Pericardium fibroblast (primary cell): ENCODE measurements around a stretch of chr5.

- RAMPAGE, long total RNA: no peak
These were observed 125.9 kb upstream of the CXCL14 start for GRCh38 chr5:135704717-135705021.

DNA sequence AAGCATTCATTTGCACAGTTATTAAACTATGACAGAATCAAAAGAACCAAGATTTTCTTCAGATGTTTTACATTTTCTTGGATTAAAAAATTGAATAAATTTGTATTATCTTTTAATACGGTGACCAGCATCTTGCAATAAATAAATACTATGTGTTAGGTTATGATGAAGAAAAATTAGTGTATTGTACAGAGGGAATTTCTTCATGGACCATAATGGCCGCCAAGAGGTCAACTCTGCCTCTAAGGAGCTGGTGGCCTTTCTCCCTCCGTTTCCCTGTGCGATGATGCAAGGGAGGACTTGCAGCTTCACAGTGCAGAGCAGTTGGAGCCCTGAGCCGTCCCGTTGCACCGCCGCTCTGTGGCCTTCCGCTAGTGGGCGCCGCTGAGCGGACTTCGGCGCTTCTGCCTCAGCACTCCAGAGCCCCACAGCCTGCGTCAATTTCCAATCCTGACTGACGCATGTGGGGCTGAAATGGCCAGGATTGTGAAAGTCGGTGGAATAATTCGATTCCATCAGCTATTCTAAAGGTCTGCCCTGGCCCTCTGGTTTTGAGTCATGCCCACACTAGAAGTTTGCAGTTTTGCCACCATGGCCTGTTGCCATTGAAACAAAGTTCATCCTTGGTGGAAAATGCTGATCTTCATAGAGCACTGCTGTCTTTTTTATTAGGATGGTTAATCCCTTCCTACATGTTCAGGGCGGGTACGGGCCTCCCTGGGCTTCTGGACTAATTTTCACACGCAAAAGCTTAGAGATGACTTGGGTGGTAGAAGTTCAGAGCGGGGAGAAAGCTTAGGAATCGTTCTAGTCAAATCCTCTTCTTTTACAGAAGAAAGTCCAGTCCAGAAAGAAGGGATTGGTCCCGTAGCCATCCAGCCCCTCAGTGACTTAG is 22.7 kb upstream of the LECT2 start:
- RAMPAGE, long total RNA: no peak

DNA sequence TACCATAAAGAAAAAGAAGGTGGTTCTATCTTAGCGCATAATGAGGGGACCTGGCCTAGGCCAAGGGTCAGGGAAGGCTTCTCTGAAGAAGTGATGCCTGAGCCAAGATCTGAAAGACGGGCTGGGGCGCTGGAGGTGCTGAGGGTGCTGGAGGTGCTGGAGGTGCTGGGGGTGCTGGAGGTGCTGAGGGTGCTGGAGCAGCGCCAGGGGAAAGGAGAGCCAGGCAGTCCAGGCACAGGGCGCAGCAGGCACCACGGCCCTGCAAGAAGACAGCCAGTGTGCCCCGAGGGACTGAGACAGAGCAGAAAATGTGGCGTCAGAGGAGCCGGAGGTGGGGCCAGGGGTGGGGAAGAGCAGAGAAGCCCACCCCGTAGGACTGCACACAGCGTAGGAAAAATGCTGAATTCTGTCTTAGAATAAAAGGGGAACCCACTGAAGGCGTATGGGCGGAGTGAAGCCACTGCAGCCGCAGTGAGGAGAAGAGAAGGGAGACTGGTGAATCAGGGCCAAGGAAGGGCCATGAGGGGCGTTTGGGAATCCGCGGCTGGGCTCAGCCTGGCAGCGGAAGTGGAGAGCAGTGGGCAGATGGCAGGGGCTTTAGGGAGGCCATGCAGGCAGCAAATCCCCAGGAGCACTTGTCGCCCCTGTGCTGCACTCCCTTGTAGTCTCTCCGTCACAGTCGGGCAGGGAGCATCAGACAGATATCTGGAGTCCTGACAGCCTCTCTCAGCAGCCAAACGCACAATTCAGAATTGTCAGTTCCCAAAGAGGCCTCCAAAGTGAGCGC is 35.8 kb upstream of the LECT2 start:
- RAMPAGE, long total RNA: no peak

DNA sequence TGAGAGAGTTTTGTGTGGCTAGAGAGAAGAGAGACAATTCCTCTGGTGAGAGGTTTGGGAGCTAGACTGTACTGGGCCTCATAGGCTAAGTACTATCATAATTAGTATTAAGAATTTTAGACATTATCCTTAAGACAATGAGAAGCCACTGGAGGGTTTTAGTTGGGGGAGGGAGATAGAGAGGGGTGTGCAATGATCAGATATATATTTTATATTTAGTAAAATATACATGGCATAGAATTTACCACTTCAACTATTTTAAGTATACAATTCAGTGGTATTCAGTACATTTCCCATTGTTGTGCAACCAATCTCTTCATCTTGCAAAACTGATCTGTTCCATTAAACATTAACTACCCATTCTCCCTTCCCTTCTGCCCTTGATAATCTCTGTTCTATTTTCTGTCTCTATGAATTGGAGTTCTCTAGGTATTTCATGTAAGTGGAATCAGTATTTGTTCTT is 38.5 kb downstream of the TGFBI start:
- RAMPAGE, long total RNA: no peak

DNA sequence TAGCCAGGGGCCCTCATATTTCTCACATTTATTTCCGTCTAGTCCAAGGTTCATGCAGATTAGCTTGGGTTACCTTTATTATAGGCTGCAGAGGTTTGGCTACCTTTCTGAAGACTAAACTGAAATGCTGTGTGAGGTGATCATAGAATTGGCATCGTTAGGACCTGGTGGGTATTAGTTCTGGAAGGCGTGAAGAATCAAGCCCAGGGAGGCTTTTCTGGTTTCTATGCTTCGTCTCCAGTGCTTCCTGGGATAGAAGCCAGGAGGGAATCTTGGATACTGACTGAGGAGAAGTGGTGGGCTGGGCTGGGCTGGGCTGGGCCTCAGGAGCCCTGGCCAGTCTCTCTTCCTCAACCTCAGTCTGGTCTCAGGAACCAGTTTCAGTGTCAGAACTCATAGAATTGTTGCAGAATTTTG is 2.7 kb downstream of the SMIM32 start:
- RAMPAGE, long total RNA: no peak

DNA sequence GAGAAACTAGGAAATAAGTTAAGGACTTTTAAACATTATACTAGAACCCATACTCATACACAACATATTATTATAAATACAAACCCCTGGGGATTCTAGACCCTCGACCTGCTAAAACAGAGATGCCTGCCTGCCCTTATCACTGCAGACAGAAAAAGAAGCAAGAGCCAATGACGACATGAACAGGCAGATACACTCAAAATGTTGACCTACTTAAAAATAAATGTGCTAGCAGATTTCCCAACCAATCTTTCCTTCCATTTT is 426.9 kb downstream of the SPOCK1 start:
- RAMPAGE, long total RNA: no peak

GRCh38 chr5:137260986-137261561 is 238.1 kb downstream of the SPOCK1 start:
- RAMPAGE, long total RNA: no peak

GRCh38 chr5:137301402-137301793 is 197.7 kb downstream of the SPOCK1 start:
- RAMPAGE, long total RNA: no peak

- RAMPAGE, long total RNA: no peak
These were observed 30.7 kb upstream of the MYOT start for GRCh38 chr5:137836890-137837472.

DNA sequence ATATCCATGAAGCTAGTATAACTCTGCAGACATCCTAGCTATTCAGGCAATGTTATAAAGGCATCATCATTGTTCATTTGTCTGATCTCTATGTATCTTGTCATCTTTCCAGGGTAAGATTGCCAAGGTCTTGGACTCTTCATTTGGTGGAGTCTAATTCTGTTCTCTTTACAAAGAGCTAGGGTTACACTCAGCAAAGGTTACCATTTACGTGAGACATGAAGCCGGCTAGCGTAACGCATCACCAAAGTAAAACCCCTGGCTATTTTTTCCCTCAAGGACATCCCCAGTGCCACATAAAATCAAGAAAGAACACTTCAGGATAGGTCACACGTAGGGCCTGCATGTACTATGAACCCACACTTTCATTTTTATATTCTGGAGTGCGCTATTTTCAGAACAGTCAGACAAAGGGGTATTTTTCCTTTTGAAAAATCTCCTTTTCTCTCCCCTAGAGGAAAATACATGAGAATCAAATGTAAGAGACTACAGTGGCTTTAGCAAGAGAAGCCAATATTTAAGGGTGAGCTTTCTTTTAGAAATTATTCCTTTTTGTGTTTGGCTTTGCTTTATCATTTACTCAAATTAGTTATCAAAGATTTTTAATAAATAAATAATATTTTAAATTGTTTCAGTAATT is 19.9 kb upstream of the MYOT start:
- RAMPAGE, long total RNA: no peak

DNA sequence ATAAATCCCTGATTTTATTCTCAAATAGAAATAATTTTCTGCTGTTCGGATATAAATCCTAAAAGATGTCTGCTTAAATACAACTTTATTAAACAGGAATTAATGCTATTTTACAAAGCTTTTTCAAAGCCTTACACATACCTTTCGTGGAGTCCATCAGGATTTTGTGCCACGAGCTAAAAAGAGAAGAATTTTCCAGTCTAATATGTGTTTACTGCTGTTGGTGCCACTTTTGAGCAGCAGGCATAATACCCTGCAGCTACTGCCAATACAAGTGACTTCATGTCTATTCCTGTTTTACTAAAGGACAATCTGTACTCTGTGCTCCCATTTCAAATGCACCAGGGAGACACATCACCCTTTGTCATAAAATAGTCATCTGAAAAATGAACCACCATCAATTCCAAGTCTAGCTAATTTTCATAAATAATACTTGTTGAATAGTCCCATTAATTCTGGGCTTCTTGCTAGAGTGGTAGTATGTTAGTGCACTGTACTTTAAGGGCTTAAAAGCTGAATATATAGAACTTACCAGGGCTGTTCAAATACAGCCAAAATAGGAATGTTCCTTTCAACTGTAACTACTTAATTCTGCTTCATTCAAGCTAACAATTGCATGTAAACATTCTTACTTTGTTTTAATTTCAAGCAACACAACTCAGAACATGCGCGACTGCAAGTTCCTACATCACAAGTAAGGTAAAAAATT is 8.9 kb upstream of the PKD2L2 start:
- RAMPAGE, long total RNA: no peak

DNA sequence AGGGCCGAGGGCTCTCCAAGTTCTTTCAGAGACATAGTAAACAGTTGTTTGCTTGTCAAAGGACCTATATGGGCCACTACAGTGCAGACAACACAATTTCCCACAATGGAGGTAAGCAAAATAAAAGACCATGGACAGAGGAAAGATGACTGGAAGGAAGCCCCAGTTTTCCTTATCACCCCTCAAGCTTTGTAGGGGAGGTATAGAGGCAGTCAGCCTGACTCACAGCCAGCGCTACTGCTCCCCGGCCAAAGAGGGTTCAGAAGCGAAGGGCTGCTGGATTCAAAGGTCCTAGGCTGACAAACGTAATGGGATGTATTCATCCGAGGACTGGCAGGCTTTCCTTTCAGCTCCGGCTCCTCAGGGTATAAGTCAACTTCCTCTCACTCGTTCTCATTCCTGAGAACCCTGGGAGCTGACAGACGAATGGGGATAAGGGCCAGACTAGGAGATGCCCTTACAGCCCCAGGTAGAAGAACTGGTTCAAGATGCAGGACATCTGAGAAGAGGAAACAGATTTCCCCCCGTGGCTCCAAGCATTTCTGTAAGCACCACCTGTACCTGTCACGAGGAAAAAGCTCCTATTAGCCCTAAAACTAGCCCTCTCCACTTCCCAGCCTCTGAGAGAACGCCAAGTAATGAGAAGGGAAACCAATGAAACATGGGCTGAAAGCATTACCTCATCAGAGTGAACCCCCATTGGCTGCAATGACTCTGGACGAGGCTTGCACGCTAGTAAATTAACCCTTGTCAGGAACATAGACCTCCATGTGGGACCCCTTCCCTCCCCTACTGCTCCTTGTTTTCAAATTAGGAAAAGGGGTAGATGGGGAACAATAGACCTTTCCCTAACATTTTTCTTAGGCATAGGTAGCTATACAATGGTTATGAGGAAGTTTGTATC is 22.1 kb upstream of the FAM13B start:
- RAMPAGE, long total RNA: no peak

DNA sequence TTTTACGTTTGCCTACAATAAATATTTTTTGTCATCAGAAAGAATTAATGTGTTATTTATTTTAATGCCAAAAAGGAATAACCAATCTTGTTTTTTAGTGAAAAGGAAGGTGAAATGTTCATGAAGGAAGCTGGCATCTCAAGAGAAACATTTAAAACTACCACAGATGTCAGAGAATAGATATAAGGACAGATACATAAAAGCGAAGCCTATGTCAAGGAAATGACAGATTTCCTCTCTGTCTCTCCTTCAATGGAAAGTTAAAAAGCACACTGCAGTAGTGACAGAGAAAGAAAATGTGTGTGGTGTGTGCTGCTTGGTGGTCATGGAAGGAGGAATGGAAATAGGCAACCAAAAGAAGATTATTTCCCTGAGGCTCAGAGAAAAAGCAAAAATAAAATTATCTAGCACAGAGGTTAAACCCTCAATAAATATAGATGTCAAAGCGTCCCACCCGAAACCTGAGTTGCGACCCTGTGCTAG is 9.2 kb downstream of the WNT8A start:
- RAMPAGE, long total RNA: no peak

DNA sequence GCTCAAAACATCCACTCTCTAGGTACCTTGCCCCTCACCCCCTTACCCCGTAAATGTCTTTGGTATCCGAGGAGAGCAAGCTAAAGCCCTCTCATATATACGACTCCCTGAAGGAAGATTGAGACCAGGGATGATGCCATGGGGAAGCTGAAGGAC is 306 bp upstream of the KDM3B start:
- RAMPAGE, long total RNA: no peak

GRCh38 chr5:138354991-138355522 is 2.6 kb downstream of the KDM3B start:
- RAMPAGE, long total RNA: no peak

DNA sequence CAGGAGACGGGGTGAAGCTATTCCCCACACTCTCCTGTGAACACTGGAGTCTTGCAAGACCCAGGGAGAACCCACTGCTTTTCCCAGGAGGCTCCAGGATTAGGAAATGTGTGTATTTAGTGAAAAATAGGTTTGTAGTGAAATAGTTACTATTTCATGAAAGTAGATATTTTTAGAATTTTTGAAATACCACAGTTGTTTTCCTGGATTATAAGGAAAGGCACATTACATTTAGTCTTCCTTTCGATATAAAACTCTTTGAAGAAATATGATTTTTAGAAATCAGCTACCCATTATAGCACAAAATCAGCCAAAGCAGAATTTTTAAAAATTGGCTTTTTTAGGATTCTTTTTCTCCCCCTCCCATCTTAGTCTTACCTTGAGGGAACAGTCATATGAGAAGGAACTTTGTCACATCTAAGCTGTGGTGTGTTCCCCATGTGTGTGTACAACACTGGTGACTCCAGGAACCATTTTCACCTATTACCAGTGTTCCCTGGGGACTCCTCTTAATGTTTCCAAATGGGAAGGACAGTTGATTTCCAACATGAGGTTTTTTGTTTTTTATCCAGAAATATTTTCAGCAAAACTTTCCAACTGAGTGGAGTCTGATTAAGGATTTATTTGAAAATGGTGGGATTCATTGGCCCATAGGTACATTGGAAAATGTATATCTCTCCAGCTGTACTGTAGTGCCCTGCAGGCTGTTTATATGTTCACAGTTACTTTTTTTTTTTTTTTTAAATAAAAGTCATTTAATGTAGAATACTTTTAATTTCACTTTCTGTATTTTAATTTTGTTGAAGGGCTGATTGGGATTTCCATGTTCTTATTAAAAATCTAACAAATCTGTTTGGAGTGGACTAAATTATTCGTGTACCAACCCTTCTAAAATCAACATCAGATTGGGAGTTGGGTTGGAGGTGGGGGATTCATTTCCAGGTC is 2.4 kb upstream of the REEP2 start:
- RAMPAGE, long total RNA: no peak

GRCh38 chr5:138492766-138492941 is 27.4 kb downstream of the EGR1 start:
- RAMPAGE, long total RNA: no peak

DNA sequence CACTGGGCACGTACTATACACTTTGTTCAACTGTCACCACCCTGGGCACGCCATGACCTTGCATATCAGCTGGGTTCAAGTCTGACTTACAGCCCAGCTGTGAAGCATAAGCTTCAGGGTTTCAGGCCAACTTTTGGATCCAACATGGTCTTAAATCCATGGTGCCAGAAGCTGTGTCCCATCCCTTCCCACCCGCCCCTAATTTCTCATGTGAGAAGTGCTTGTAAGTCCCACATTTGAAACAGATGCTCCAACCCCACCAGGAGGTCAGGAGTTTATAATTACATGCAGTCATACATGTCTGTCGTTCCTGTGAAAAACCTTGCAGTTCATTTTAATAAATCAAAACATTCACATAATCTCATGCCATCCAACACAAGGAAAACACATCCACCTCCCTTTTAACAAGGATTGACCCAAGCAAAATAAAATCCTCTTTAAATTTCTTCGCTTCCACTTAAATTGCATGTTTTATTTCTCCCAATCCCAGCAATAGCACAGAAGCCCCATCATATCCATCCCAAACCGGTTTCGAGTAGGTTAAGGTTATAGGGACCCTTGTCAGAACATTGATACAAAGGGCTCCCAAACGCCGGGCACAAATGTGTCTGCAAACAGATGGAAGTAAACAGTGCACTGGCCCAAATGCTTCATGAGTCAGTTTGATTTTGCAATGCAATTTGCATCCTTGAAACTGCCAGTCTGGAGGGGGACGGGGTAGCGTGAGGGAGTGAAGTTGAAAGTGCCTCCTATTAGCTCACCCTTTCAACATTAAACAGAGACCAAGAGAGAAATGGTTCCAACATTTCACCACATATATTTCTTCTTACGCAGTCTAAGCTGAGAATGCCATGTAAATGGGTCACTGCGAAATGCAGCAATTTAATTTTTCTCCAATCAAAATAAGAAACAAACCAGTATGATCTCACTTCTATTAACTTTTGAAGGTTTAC is 35.8 kb downstream of the ETF1 start:
- RAMPAGE, long total RNA: no peak

DNA sequence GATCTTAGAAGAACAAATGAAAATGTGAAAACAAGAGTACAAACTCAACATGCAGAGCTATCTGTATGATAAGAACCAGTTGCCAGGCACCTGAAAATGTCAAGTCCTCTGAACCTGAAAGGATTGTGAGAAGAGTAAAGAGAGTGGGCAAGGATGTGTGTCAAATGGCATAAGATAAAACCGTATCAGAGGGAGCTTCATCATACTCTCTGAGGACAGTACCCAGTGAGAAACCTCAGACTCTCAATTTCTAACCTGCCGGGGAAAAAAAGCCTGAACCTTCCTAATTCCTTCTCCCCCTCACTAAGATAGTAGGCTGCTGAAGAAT is 6.8 kb downstream of the ETF1 start:
- RAMPAGE, long total RNA: no peak

DNA sequence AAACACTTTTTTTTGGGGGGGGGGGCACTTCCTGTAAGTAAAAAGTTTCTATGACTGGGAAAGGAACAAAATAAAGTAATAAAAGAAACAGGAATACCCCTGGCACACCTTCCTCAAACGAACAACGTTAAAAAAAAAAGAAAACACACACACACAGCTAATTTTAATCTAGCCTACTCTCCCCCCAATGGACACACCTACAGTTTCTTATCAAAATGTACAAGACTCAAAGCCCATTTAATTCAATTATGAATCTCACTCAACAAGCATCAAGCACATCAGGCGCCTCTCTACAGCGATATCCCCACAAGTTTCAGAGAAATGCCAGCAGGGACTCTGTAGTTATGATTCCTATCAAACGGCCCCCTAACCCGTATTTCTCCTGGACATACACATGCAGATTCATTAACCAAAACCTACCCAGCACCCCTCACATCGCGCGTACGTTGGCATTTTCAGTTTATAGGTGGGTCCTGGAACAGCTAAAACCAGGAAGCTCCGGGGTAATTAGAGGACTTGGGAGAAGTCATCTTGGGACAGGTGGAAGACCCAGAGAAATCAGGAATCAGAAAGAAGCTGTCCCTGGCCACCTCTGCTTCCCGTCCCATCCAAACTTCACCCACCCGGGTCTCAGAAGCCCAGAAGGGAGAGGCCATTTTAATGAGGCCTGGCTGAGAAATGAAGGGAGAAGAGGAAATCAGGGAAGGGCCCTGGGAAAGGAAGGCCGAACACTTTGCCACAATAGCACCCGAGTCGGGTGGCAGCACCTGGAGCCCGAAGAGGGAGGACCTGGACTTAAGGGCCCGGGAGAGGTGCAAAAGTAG is 1.1 kb downstream of the ETF1 start:
- RAMPAGE, long total RNA: no peak